Mucosa of descending colon (tissue), 1 donor: ENCODE data around the gene CBLN4.

- PRO-cap = no peak
Observed at GRCh38 chr20:53826824-53827615, 233.4 kb upstream of the ZNF217 start.

GRCh38 chr20:53827730-53828589 is 234.3 kb upstream of the ZNF217 start:
- PRO-cap = no peak

GRCh38 chr20:53829928-53830509 is 236.4 kb upstream of the ZNF217 start:
- PRO-cap = unidirectional peak, minus-strand start at chr20:53830188

DNA sequence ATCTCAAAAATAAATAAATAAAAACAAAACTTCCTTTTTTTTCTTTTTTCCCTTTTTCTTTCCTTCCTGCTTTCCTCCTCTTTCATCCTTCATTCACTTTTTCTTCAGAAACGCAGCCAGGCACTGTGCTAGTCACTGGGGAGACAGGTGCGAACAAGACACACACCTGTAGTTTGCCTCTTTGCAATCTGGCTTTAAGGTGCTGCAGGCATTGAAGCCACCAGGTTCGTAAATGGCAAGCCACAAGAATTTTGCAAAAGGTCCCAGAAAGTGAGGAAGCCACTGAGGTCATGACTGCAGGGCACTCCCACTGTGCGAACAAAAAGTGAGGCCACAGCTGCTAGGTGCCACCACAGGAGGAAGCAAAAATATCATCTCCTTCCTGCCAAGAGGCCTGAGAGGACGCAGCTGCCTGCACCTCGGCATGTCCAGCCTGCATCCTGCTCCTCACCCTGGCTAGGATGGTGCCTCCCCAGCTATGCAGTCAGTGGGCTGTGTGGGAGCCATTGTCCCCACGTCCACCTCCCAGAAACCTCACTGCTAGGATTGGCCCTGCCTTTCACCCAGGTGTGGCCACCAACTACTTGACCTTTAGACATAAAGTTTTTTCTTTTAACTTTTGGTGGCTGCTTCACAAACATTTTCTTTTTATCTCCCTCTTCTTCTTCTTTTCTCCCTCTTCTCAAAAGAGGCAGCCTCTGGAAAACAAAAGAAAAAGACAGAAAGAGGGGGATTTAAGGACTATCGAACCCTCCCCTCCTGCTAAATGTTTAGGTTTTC is 230.8 kb downstream of the BCAS1 start:
- PRO-cap = bidirectional peak, plus-strand start at position 374 of the sequence, minus-strand start at position 234 of the sequence

DNA sequence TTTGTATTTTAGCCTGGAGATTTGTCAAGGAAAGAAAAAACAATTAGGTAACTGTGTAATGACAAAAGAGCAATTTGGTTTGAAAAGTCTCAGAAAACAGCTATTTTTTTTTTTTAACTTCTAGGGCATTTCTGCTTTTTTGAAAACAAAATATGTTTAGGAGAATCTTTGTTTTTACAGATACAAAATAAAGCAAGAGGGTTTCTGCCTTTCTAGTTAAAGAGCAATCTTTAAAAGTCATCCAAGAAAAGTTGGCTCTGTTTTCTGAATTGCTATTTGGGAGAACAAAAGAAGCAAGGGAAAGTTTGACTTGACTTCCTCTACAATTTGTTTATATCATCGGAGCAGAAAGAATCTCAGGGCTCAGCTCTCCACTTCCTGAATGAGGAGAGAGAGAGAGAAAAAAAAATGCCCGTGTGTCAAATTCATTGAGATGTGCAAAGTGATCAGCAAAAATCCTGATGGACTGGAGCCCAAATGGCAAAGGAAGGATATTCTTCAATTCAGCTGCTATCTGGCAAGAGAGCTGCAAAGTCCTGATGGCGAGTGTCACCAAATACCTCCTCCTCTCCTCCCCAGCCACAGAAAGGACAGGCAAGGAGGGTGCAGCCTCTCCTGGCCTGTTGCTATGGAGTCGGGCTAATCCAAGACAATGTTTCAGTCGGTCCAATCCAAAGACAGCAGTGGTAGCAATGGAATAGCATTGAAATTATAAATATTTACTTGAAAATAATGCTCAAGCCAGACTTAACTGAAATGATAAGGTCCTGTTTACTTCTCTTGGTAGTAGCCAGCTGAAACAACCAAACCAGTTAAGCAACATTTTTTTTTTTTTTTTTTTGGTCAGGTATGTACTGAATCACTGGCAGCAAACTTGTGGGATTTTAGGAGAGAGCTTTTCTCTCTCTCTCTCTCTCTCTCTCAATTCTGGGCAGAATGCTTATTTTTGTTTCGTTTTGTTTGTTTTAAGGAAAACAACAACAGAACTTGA is 204.5 kb downstream of the BCAS1 start:
- PRO-cap = bidirectional peak, plus-strand start at position 584 of the sequence, minus-strand start at position 551 of the sequence

DNA sequence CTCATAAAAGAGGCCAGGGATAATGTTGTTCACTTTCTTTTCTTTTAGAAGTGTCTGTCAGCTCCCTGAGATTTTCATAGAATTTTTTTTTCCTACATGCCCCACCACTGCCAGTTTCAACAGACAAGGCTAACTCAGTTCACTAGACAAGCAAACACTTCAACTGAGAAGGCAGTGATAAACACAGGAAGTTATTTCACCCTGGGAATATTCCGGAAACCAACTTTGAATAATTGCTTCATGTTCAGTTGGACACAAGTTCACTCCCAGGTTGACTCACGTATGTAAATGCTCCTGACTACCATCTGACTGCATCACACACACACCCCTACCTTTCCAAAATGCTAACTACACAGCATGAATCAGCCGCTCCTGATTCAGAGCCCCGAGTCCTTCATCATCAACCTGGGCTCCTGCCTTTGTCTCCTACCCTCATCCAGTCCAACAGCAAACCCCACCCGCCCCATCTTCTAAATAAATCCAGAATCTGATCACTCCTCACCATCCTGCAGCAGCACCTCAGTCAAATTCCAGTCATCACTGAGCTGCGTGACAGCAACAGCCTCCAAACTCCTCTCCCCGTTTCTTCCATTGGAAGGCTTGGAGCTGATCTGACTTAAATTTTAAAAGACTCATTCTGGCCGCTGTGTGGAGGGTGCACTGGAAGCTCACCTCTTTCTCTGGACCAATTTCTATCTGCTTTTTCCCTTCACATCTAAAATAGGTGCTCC is 143.7 kb downstream of the BCAS1 start:
- PRO-cap = bidirectional peak, plus-strand start at position 380 of the sequence, minus-strand start at position 165 of the sequence

GRCh38 chr20:53934201-53935345 is 135.8 kb downstream of the BCAS1 start:
- PRO-cap = unidirectional peak, minus-strand start at chr20:53934557

DNA sequence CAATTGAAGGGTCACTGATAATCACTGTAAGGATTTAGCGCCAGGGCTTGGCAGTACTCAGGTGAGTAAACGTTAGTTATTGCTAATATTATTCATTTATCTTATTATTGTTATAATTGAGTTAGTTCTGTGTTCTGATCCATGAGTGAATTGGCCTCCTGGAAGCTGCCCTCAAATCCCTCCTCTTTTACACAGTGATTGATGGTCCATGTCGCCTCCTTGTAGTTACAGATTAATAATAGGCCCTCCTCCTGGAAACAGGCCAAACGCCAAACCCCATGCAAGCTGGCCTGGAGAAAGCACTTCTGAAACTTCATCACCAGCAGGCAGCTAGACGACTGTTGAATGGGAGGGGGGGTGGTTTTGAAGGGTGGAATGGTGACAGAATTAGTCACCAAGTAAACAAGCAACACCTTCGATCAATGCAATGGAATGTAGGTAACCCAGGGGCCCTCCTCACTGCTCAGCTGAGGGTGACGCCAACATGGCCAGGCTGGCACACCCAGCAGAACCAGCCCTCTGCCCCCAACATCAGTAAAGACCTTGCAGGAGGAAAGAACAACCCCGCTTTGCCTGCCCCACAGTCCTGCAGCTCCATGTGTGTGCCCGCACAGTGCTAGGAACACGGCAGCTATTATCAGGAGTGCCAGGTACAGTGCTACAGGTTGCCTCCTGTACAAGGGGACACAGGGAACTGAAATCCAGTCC is 2.8 kb downstream of the BCAS1 start:
- PRO-cap = bidirectional peak, plus-strand start at position 537 of the sequence, minus-strand start at position 152 of the sequence

DNA sequence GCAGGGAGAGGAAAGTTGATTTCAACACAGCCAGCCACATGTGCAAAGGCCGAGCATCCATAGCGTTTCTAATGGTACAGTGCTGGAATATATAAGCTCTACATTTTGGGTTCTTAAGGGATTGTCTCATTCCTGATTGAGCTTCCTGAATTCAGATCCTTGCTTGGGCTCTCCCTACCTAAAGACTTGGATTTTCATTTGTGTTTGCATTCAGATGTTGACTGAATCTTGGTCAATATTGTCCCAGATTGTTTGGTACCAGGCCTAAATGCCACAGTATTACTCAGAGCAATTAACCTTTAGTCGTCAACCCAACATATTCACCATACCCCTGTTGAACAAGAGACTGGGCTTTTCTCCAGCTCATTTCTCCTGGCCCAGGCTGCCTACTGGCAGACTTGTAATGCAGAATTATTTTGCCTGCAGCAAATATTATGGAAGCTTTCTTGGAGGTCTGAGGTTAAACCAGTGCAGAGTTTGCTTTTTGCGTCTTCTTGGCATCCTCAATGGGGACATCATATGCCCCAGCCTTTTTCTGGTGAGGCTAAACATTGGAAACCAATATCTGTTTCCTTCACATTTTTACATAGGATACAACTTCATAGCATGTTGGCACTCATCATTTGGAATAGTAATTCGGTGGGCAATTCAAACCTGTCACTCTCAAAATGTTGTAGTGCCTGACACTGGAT is 14.6 kb upstream of the BCAS1 start:
- PRO-cap = bidirectional peak, plus-strand start at position 367 of the sequence, minus-strand start at position 188 of the sequence

GRCh38 chr20:54172419-54173363 is 1.1 kb downstream of the CYP24A1 start:
- PRO-cap = no peak

- PRO-cap = no peak
Observed at GRCh38 chr20:54350397-54350625, 125.1 kb upstream of the DOK5 start.

- PRO-cap = no peak
Observed at GRCh38 chr20:56004890-56005168, 490 bp downstream of the CBLN4 start.

DNA sequence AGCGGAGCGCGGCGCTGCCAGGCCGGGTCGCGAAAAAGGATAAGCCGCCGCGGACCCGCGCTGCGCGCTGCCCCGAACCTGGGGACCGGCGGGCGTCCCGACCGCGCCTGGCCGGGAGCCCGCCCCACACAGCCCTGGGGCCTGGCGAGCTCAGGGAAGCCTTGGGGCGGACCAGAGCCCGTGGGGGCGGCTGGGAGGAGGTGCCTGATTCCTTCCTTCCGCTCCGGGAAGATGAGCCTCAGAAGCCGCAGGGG is at the start of gene CBLN4:
TSS of gene CBLN4 (minus strand) at position 173 of the 254 bp plus-strand sequence.
- PRO-cap = no peak

GRCh38 chr20:56158866-56159146 is 89.7 kb upstream of the MC3R start:
- PRO-cap = no peak

DNA sequence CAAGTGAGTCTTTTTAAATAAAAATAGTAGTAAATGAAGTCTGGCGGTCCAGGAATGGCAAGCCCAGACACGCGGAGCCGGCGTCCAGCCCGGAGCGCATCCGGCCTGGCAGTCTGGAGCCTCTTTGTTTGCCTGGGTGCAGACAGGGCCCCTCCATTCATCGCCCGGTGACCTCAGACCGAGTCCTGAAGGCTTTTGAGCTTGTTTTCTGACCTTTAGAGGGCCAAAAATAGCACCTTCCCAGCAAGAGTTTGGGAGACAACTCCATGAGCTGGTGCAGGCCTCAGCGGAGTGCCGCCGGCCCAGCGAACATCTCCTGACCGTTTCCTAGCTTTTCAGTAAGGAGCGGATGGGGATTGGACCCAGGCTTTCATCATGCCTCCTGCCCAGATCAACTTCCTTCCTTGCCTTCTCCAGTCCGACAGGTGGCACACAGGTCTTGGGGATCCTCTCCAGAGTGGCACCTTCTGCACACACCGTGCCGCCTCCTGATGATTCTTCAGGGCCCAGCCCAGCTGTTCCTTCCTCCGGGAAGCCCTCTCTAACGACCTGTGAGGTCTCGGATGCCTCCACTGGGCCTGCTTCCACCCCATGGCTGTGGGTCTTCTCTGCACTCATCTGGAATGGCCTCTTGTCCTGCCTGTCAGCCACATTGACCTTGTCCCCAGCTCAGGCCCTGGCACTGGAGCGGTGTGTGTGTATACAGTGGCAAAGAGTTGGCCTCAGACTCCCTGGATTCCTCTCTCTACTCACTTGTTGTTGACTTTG is 1.2 kb downstream of the FAM210B start:
- PRO-cap = unidirectional peak, minus-strand start at position 115 of the sequence

GRCh38 chr20:56403112-56404228 is 8.6 kb upstream of the CASS4 start:
- PRO-cap = no peak

DNA sequence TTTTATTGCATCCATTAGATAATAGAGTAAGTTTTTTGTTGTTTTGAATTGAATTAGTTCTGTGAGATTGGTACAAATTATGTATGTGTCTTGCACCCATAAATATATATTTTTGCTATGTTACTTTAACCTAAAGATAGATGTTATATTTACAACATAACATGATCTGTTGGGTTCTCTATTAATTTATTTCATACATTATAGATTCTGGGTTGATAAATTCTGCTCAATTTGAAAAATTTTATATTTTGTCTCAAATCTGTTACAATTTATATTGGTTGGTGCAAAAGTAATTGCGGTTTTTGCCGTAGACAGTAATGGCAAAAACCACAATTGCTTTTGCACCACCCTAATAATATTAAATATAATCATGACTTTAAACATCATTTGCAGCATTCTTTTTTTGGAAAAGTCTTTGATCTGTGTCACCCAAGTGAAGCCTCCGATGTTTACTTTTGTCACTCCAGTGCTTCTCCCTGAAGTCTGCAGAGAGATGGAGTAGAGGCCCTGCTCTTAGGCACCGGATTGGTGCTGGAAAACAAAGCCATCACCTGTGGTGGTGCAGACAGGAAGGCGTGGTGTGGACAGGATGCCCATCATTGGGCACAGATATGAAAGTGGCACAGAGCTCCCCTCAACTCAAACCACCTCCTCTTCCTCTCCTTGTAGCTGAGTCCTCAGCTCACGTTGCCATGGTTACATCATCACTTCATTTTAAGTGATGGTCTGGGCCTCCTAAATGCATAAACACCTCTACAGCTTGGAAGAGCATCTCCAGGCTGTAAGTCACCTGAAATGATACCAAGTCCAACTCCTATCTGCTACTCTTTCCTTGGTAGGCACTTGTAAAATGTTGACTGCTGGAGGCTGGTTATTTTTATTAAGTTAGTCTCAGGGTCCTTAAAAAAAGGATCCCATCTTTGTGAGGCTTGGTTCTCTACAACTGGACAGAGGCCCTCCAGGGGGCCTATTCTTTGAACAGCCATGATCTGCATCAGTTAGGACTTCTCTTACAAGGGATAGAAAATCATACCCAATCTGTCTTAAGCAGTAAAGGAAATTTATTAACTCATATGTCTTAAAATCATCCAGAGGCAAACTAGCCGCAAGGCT is 8.1 kb upstream of the RTF2 start:
- PRO-cap = no peak

GRCh38 chr20:56629847-56630843 is 1.0 kb downstream of the TFAP2C start:
- PRO-cap = no peak

GRCh38 chr20:56721868-56722659 is 93.0 kb downstream of the TFAP2C start:
- PRO-cap = unidirectional peak, minus-strand start at chr20:56722133

DNA sequence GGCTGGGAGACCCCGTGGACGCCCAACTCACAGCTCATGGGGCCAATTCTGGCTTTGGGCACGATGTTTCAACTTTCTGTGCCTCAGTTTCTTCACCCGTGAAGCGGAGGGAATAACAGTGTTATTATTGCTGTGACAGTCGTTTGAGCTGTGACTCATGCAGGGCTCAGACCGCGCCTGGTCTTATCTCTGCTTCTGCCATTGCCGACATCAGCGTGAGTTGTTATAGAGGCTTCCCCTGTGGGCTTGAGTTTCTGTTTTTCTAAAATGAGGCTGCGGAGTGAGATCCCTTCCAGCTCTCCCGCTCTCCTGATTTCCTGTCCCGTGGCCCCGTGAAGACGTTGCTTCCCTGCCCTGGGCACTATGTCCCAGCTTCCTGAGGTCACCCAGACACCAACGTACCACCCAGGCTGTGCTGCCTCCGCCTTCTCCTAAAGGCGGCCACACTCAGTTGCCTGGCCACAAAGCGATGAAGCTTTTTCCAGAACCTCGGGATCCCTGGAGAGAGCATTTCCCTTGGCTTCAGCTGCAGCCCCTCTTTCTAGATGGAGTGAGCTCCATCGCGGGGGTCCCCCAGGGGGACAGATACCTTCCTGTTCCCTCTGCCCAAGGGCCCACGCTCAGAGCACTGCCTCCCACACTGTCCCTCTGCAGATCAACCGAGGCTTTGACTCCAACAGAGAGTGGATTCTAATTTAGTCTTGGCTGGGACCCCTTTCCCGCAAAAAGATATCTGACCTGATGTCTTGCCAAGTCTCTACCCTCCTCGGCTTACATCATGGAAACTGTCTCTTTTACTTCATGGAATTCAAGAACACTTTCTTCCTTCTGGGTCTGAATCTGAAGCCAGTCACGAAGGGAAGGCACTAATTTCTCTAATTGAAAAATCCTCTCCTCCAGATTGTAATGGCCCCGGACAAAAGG is 278.3 kb downstream of the BMP7 start:
- PRO-cap = no peak